ENCODE measurements around the genes TTYH2, GPRC5C and CD300E.

- PRO-cap, 5 experiments: peak in 2 of 5 experiments; most common plus-strand start chr17:72977466 (in 2)
- RAMPAGE, long total RNA, 2 experiments: no peak in any of the 2 experiments
- RRBS: no CpG with 5 or more reads among the region's 28 CpGs
These were observed 115.2 kb downstream of the SLC39A11 start for GRCh38 chr17:72976777-72978168.

DNA sequence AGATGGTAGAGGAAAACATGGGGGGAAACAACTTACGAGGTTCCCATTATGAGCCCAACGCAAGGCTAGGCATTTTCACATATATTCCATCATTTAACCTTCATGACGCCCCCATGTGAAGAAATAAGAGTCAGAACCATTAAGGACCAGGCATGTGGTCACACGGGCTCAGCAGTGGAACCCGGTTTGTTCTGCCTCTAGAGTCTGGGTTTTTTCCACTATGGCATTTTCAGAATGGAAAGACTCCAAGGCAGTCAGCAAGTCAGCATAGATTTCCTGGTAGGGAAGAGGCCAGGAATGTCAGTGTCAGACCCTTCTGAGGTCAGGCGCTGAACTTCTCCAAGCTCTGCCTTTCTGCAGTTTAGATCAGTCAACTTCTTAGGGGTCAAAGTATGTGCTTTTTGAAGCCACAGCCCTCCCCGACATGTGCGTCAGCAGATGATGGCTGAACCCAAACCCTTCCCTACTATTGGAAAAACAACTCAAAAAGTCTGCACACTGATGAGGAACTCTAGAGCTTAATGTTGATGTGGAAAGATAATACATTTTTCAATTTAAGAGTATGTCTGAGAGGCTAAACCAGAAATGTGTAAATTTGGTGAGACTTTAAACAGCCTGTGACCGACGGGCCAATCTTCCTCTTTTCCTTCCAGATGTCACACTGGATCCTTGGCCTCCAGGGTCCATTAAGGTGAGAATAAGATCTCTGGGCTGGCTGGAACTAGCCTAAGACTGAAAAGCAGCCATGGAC is 3.9 kb downstream of the SSTR2 start:
- PRO-cap, 5 experiments: peak in 1 of 5 experiments; most common minus-strand start position 376 of the sequence (in 1)
- RAMPAGE, long total RNA, 2 experiments: no peak in any of the 2 experiments
- RRBS: no CpG with 5 or more reads among the region's 10 CpGs

GRCh38 chr17:73191838-73192451 is 910 bp upstream of the COG1 start:
- PRO-cap, 5 experiments: no peak in any of the 5 experiments
- RAMPAGE, long total RNA, 2 experiments: no peak in any of the 2 experiments
- RRBS: no CpG with 5 or more reads among the region's 29 CpGs

GRCh38 chr17:73193164-73193740 is 397 bp downstream of the COG1 start:
- PRO-cap, 5 experiments: peak in 1 of 5 experiments; most common plus-strand start chr17:73193323 (in 1)
- RAMPAGE, long total RNA, 2 experiments: no peak in any of the 2 experiments
- RRBS: 2% methylated on average over 8 of the region's 47 CpGs

DNA sequence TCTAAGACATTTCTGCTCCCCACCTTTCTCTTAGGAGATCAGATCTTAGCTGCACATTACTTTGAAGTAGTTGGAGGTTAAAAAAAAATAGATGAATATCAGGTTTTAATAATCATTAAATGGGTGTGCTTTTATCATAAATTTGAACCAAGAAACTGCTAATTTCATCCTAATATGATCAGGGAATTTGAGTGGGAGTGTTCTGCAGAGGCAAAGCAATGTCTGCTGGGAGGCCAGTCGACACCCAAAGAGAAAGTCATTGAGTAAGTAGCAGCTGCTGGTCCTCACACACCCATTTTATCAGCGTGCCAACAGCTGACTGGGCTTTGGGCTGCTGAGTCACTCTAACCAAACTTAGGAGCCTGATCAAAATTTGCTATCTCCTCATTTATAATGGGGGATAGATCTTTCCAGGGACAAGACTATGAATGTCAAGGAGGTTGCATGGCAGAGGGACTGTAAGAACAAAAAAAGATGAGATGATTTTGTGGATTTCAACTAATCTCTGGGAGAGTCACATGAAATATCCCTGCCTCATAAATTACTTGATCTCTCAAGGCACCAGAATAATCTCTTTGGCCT is 3.5 kb downstream of the FAM104A start:
- PRO-cap, 5 experiments: peak in 1 of 5 experiments; most common plus-strand start position 295 of the sequence (in 1); most common minus-strand start position 258 of the sequence (in 1)
- RAMPAGE, long total RNA, 2 experiments: no peak in any of the 2 experiments
- RRBS: no CpG with 5 or more reads among the region's 2 CpGs

- PRO-cap, 5 experiments: no peak in any of the 5 experiments
- RAMPAGE, long total RNA, 2 experiments: no peak in any of the 2 experiments
- RRBS: no CpG with 5 or more reads among the region's 16 CpGs
These were observed 25.0 kb downstream of the CDC42EP4 start for GRCh38 chr17:73286641-73287432.

DNA sequence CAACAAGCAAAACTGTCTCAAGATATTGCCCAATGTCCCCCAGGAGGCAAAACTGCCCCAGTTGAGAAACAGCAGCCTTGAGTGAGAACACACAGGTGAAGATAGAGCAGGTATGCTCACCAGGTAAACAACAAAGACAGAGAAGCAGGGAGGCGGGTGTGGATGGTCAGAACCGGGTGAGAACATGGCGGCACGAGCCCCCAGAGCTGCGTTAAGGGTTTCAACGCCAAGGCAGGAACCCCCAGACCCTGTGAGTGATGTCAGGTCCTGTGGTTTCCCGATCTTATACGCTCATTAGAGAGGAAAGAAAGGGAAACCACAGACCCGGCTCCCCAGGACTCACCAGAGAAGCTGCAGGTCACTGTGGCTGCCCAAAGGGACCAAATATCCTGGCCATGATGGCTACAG is 21.2 kb downstream of the CDC42EP4 start:
- PRO-cap, 5 experiments: no peak in any of the 5 experiments
- RAMPAGE, long total RNA, 2 experiments: no peak in any of the 2 experiments
- RRBS: 87% methylated on average over 3 of the region's 9 CpGs

GRCh38 chr17:73358761-73359045 is 46.9 kb upstream of the CDC42EP4 start:
- PRO-cap, 5 experiments: no peak in any of the 5 experiments
- RAMPAGE, long total RNA, 2 experiments: no peak in any of the 2 experiments
- RRBS: no CpG with 5 or more reads among the region's 6 CpGs

DNA sequence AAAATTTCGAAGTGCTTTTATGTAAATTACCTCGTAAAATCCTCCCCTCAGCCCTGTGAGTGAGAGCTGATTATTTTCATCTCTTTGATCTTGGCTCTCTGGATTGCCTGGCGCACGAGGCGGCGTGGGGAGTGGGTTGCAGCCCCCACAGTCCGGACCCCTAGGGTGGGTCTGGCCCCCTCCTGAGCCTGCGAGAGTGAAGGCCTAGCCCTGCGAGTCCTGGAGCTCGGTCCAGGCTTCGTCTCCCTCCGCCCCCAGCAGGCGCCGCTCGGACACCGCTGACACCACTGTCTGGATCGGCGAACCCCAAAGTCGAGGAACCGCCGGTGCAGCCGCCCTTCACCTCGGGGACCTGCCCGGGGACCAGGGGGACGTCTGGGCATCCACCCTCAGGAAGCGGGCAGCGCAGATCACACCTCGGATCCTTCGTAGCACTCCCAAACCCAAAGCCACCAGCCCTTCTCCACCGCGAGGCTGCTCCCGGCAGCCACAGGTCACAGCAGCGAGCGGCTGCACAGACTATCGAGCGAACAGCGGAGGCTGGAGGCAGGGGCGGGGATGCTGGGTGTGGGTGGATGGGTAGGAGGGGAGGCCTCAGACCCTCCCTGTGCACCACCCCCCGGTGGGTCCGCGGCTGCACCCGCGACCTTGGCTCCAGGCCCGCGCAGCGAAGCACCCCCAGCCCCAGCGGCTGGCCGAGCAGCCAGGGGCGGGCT is 1.3 kb downstream of the SDK2 start:
- PRO-cap, 5 experiments: no peak in any of the 5 experiments
- RAMPAGE, long total RNA, 2 experiments: no peak in any of the 2 experiments
- RRBS: 4% methylated on average over 11 of the region's 49 CpGs

- PRO-cap, 5 experiments: no peak in any of the 5 experiments
- RAMPAGE, long total RNA, 2 experiments: no peak in any of the 2 experiments
- RRBS: 4% methylated on average over 7 of the region's 35 CpGs
These were observed 593 bp downstream of the SDK2 start for GRCh38 chr17:73643547-73644156.

DNA sequence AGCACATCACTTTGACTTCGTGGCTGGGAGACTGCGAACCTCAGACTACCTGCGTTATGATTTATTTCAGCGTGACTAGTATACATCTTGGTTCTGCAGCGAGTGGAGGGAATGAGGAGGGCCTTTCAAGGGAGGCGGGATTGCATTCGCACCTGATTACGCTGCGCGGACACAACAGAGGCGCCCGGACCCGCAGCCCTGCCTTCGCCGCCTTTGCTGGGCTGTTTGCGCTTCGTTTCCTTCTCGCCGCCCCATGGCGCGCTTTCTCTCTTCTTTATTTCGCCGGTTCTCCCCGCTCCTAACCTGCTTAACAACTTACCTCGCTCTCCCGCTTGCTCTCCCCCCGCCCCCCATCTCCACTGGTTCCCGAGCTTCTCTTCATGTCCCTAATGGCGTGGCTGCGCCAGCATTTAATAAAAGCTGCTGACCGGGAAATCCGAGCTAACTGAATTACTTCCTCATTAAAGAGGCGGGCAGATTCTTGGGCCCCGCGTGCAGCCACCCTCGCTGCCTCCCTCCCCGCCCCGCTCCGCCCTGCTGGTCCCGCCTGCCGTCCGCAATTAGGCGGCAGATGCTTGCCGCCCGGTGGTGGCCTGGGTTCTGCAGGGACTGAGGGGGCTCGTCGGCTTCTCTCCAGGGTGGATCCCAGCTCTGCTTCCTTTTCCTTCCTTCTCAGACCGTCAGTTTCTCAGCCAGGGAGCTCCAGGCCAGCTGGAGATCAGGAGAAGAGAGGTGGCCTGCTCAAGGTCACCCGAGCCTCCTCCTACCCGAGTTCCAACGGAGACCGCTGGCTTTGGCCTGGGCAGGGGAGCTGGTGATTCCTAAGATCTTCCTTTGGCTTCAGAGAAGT is 257.7 kb upstream of the SDK2 start:
- PRO-cap, 5 experiments: peak in 1 of 5 experiments; most common plus-strand start position 559 of the sequence (in 1)
- RAMPAGE, long total RNA, 2 experiments: no peak in any of the 2 experiments
- RRBS: 6% methylated on average over 8 of the region's 52 CpGs

GRCh38 chr17:73952137-73953233 is 251.0 kb upstream of the RPL38 start:
- PRO-cap, 5 experiments: no peak in any of the 5 experiments
- RAMPAGE, long total RNA, 2 experiments: no peak in any of the 2 experiments
- RRBS: 13% methylated on average over 31 of the region's 90 CpGs

DNA sequence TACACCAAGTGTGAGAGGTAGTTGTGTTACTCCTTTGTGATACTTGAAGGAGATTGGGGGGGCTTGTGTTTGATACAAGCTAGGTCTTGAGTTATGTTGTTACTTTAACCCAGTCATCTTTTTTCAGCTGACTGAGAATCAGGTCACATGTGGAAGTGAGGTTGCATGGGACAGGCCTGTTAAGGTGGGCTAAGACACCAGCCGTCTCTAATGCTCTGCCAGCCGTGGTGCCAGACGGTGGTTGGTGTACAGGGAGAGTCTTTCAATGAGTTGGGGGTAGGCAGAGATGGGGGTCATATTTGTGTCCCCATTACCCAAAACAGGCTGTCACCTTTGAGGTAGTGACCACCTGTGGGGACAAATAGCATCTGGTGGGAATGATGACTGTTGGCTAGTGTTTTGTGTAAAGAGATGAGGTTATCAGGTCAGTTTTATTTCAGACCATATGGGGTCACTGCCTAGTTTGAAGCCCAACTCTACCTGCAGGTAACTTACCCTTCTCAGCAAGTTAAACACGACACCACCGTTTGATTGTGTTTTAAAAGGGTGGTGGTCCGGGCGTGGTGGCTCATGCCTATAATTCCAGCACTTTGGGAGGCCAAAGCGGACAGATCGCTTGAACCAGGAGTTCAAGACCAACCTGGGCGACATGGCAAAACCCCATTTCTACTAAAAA is 1.8 kb downstream of the RPL38 start:
- PRO-cap, 5 experiments: no peak in any of the 5 experiments
- RAMPAGE, long total RNA, 2 experiments: no peak in any of the 2 experiments
- RRBS: no CpG with 5 or more reads among the region's 10 CpGs

- PRO-cap, 5 experiments: peak in 5 of 5 experiments; most common plus-strand start chr17:74213571 (in 5); most common minus-strand start chr17:74213342 (in 5)
- RAMPAGE, long total RNA, 2 experiments: no peak in any of the 2 experiments
- RRBS: 3% methylated on average over 10 of the region's 64 CpGs
These were observed at the start of gene TTYH2 for GRCh38 chr17:74212888-74213795. Gene TTYH2 (plus strand): TSS chr17:74213571.

DNA sequence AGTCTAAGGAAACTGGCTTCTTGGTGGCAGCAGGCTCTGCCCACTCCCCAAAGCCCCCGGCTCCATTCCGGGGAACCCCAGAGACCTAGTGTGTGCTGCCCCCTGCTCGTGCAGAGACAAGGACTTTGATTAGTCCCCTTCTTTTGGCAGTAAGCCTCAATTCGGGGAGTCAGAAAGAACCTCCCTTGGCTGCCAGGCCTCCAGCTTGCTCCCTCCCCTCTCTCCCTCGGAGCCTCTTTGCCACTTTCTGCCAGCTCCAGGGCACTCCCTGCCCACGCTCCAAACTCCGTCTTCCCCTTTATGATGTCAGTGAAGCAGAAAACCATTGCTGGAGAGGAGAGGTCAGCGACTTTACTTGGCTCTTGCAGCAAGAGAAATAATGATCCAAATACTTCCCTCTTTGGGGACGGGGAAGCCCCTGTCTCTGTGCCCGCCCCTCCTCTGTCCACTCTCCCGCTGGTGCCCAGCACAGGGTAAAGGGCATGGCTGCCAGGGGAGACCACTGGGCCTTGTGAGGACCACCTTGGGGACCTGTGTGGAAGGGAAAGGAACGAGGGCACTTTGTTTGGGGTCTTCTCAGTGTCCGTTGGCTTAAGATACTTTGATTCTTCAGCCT is 28.1 kb downstream of the TTYH2 start:
- PRO-cap, 5 experiments: peak in 4 of 5 experiments; most common minus-strand start position 239 of the sequence (in 3)
- RAMPAGE, long total RNA, 2 experiments: no peak in any of the 2 experiments
- RRBS: no CpG with 5 or more reads among the region's 13 CpGs

- PRO-cap, 5 experiments: peak in 5 of 5 experiments; most common plus-strand start chr17:74432144 (in 5); most common minus-strand start chr17:74431982 (in 5)
- RAMPAGE, long total RNA, 2 experiments: start-site peak on the plus strand in 1 of 2 experiments, at chr17:74432079-74432503 at its widest, 16 to 36 reads per replicate
- RRBS: 2% methylated on average over 37 of the region's 91 CpGs
These were observed at the start of gene GPRC5C for GRCh38 chr17:74431893-74432735. Gene GPRC5C (plus strand): TSS chr17:74432088.

- PRO-cap, 5 experiments: peak in 4 of 5 experiments; most common plus-strand start chr17:74440539 (in 2); most common minus-strand start chr17:74440261 (in 2)
- RAMPAGE, long total RNA, 2 experiments: no peak in any of the 2 experiments
- RRBS: 91% methylated on average over 4 of the region's 43 CpGs
These were observed 8.2 kb downstream of the GPRC5C start for GRCh38 chr17:74439722-74440866.

DNA sequence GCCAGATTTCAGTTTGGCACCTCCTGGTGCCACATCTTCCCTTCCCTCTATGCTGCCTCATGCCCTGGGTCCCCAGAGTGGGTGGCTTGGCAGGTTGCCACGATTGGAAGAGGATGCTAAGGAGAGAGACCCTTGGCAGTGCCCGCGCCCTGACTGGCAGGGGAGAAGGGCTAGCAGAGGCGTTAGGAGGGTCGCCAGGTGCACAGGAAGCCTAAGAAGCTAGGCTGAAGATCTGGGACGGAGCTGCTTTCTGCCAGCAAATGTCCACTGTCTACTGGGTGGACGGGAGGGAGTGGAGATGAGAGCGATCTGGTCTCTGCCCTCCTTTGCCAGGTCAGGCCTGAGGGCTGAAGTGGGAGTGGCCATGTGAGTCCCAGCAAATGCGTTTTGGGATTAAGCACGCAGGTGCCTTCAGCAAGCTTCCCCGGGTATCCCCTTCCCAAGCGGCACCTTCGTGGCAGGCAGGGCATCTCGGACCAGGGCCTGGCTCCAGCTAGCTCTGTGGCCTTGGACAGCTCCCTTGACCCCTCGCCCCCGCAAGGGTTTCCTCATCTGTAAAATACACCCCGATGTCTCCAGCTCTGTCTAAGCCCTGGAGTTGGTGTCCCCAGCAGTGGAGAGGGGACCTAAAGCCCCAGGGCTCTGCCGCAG is 13.4 kb upstream of the CD300A start:
- PRO-cap, 5 experiments: peak in 5 of 5 experiments; most common plus-strand start position 379 of the sequence (in 5); most common minus-strand start position 273 of the sequence (in 5)
- RAMPAGE, long total RNA, 2 experiments: no peak in any of the 2 experiments
- RRBS: no CpG with 5 or more reads among the region's 18 CpGs

DNA sequence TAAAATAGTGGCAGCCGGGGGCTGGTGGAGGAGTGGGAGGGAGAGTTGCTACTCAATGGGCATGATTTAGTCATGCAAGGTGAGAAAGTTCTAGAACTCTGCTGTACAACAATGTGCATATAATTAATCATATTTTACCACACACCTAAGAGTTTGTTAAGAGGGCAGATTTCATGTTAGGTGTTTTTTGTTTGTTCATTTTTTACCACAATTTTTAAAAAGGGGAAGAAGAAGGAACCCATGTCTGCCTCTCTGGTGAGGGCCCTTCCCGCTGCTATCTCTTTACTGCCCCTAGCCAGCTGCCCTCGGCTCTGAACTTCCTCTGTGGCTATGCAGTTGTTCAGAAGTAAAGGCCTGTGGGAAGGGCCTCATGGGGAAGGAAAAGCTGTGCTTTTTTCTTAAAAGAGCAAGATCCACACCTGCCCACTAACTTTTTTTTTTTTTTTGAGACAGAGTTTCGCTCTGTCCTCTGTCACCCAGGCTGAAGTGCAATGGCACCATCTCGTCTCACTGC is 11.2 kb downstream of the CD300LB start:
- PRO-cap, 5 experiments: no peak in any of the 5 experiments
- RAMPAGE, long total RNA, 2 experiments: no peak in any of the 2 experiments
- RRBS: no CpG with 5 or more reads among the region's 5 CpGs

GRCh38 chr17:74623427-74624292 is at the start of gene CD300E:
Gene CD300E (minus strand): TSS chr17:74623738.
- PRO-cap, 5 experiments: peak in 1 of 5 experiments; most common minus-strand start chr17:74623657 (in 1)
- RAMPAGE, long total RNA, 2 experiments: no peak in any of the 2 experiments
- RRBS: no CpG with 5 or more reads among the region's 10 CpGs

Data from liver (tissue), 9 donors.